ENCODE measurements around the gene RNF113B.

DNA sequence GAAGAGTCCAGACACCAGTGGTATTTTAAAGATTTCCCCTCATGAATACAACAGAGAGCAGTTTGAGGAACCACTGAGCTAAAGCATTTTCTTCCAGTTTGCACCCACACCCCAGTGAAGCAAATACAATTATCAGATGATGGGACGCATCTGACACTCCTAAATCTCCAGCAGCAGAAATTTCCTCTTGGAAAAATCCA lies 74.3 kb downstream of the ABCC4 start:
- RRBS = no CpG with 5 or more reads among the region's 1 CpG

- RRBS = no CpG with 5 or more reads among the region's 6 CpGs
These were observed 11.4 kb downstream of the DZIP1 start for GRCh38 chr13:95633058-95633617.

GRCh38 chr13:97113297-97114222 lies 108.6 kb upstream of the MBNL2 start:
- RRBS = no CpG with 5 or more reads among the region's 9 CpGs

DNA sequence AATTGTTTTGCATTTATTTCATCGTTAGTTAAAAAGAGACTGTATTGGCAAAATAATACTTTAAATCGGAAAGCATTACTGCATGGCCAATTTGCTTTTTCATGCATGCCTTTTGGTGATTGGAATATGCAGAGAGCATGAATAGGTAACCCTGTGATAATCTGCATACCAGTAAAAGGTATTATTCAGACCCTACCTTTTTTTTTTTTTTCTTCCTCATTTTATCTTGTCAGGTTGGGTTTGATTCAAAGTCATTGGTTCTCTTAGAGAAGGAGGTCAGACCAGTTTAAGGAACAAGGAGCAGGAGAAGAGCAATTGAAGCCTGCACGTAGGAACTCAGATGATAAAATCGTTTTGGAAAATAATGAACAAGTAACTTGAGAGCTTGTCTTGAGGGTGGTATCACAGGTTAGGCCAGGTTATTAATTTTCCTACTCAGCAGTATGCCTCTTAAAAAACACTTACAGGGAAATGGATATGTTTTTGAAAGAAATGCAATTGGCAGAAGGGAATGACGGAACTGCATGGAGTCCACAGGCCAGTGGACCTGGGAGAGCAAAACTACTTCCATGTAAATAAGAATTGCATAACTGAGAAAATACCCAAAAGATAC lies 34.9 kb downstream of the MBNL2 start:
- RRBS = no CpG with 5 or more reads among the region's 5 CpGs

DNA sequence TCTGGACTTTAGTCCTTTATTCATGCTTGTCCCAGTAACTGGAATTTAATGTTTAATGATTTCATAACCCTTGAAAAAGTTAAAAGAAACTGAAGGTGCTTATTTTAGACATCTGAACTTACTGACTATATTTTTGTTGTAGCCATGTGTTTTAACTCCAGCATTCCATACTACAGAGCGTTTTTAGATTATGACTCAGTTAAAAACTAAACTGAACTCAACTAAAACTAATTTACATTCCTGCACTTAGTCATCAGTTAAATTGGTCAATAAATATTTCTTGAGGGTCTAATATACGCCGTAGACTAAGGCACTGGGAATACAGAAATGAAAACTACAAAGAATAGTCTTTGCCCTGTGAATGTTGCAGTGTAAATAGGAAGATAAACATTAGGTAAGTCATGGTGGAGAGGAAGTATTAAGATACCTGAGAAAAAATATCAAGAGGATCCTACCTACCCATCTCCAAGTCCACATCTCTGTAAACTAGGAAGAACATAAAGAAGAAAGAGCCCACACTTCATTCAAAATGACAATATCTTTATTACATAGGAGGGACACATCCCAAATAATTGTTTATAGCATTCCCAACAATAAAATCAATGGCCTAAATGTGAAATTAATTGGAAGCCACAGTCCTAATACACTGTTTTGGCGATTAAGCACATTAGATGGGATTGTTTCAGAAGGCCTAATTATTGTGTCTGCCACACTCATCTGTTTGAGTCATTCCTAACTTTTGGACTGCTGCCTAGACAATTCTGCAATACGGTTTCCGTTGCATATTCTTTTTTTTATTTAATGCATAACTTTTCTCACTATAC lies 52.8 kb downstream of the MBNL2 start:
- RRBS = no CpG with 5 or more reads among the region's 6 CpGs

GRCh38 chr13:97367457-97368021 lies 66.4 kb upstream of the RAP2A start:
- RRBS = no CpG with 5 or more reads among the region's 10 CpGs

- RRBS = no CpG with 5 or more reads among the region's 1 CpG
These were observed 104.4 kb downstream of the RAP2A start for GRCh38 chr13:97538401-97538659.

DNA sequence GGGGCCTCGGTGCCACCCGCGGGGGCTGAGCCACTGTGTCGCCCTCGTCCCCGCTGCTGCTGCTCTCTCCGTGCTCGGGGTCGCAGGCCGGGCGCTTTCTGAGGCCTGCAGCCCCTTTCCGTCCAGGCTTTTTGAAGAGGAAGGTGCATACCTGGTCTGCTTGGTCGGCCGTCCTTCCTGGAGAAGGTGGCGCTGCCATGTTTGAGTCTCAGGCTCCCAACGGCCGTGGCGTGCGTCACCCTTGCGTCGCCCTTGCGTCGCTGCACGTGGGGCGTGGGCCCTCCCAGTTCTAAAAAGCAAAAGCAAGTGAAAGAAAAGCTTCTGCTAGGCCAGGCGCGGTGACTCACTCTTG lies at the start of gene RNF113B:
TSS of gene RNF113B (minus strand) at position 232 of the 352 bp plus-strand sequence.
- RRBS = 96% methylated on average over 4 of the region's 27 CpGs

DNA sequence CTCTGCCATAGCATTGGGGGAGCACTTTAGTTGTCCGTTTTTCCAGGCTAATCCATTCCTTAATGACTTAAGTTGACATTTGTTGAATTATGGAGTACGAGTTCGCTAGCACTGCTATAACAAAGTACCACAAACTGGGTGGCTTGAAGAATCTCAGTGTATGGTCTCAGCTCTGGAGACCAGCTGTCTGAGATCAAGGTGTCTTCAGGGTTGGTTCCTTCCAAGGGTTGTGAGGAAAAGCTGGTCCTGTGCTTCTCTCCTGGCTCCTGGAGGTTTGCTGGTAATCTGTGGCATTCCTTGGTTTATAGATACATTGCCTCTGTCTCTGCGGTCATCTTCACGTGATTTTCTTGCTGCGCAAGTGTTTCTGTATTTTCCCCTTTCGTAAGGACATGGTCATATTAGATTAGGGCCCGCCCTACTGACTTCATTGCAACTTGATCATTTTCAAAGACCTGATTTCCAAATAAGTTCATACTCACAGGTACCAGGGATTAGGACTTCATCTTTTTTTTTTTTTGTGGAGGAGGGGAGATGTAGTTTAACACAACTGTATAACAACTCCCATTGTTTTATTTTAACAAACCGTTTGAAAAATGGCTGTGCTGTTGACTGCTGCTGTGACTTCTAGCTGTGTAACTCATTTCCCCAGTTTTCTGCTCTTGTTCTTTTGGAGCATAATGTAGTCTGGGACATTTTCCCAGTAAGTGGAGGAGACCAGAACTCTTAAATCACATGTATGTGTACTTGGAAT lies 49.1 kb upstream of the RNF113B start:
- RRBS = no CpG with 5 or more reads among the region's 9 CpGs

- RRBS = no CpG with 5 or more reads among the region's 22 CpGs
These were observed 136.3 kb upstream of the RNF113B start for GRCh38 chr13:98313140-98314061.

- RRBS = no CpG with 5 or more reads among the region's 16 CpGs
These were observed 151.0 kb upstream of the RNF113B start for GRCh38 chr13:98327720-98328791.

DNA sequence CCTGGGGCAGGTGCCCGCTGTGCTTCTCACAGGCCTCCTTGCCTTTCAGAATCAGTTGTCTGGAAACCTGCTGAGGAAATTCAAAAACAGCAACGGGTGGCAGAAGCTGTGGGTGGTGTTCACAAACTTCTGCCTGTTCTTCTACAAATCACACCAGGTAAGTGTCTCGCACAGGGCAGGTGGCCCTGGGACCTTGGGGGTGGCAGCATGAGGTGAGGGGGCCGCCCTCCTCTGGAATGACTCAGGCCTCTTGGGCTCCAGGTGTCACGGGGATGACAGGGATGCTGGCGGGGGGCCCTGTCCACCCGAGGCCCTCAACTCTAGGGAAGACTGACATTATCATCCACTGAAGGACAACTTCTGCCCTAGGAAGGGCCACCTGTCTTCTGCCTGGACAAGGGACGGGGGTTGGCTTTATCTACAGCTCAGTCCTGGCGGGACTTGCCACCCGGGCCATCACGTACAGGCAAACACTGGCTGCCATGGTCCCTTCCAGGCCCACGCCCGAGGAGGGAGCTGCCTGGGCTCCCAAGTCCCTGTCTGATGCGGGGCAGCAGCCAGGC lies 130.8 kb downstream of the STK24 start:
- RRBS = no CpG with 5 or more reads among the region's 14 CpGs

GRCh38 chr13:98471943-98472573 lies 104.8 kb downstream of the STK24 start:
- RRBS = no CpG with 5 or more reads among the region's 15 CpGs

- RRBS = no CpG with 5 or more reads among the region's 18 CpGs
These were observed 81.0 kb downstream of the STK24 start for GRCh38 chr13:98495445-98496703.

GRCh38 chr13:98528814-98529327 lies 48.0 kb downstream of the STK24 start:
- RRBS = no CpG with 5 or more reads among the region's 17 CpGs

DNA sequence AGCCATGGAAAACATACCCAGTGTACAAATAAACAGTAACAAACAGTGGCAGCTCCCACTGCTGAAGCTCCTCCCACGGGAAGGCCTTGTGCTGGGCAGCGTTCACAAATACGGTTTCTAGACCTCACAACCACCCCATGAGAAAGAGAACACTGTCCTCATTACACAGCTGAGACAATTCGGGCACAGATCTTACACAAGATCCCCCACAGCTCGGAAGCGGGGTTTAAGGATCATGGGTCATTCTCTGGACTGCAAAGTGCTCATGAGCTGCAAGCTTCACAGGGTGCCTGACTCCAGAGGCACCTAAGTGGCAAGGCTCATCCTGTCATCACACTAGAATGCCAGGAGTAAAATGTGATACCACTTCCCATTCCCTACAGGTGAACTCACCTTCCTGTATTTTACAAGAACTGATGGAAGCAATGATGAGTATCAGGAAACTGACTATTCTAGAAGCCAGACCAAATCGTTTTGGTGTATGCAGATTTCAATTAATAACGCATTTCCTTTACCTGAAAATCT lies 41.3 kb downstream of the STK24 start:
- RRBS = no CpG with 5 or more reads among the region's 8 CpGs

- RRBS = no CpG with 5 or more reads among the region's 20 CpGs
These were observed 7.5 kb downstream of the STK24 start for GRCh38 chr13:98569030-98570188.

DNA sequence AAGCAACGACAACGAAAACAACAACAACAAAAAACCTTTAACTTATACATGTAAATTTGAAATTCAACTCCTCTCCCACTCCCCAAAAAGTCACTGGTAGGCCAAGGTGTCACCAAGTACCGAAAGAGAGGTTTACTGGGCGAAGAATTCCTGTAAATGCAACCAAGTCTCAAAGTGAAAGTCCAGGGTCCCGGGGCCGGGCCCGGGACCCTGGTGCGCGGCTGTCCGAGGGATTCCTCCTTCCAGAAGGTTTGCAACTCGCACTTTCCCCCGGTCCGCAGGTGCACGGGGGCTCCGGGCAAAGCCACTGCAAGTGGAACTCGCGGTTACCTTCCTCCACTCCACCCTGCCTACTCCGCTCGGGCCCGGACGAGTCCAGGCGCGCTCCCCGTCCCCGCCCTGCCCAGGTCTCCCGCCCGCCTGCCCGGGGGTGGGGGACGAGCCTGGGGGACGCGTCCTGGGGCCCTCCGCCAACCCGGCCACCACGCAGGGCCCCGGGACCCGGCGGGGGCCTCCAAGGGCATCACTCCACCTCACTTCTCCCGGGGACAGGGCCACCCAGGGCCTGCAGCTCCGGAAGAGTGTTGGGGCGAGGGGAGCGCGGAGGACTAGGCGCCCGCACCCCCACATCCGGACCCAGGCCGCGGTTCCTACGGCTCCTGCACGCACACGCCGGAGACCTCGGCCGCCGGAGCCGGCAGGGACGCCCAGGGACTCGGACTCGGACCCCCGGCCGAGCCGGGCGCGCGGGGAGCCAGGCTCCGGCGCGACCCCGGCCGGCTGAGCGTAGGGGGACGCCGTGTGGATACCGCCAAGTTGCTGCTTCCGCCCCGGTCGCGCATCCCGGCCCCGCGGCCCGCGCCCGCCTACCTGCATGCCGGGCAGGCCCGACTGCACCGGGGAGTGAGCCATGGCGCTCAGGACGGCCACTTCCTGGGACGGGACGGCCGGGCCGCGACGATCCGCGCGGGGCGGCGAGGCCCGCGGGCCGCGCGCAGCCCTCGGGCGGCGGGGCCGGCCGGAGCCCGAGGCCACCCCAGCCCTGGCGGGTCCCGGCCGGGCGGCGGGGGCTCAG lies 695 bp downstream of the STK24 start:
- RRBS = 1% methylated on average over 63 of the region's 115 CpGs

- RRBS = no CpG with 5 or more reads among the region's 8 CpGs
These were observed 5.5 kb downstream of the SLC15A1 start for GRCh38 chr13:98746953-98747416.

DNA sequence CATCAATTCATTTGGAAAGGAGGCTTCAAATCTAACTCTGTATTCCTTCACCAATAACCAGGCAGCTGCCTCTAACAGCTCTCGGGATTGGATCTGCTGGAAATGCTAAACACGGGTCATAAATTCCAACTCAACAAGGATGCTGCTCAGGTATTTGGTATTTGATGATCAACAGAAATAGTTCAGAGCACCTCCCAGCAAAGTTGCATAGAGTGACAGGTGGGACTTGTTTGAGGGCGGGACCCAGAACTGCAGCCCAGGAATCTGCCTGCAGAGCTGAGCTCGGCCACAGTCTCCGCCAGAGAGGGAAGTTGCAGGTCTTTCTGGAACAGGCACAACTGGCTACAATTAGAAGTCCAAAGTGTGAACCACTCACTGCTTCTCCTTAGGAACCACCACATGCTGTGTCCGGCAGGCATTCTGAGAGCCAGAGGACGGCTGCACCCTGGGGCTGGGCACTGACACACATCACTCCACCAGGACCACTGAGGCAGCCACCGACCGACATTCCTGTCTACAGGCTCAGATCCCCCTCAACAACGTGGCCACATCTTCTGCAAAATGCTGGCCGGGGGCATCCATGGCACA lies 1.1 kb downstream of the SLC15A1 start:
- RRBS = no CpG with 5 or more reads among the region's 11 CpGs

Measured in AG09309 (cell line).